ENCODE data around the gene STARD10.

DNA sequence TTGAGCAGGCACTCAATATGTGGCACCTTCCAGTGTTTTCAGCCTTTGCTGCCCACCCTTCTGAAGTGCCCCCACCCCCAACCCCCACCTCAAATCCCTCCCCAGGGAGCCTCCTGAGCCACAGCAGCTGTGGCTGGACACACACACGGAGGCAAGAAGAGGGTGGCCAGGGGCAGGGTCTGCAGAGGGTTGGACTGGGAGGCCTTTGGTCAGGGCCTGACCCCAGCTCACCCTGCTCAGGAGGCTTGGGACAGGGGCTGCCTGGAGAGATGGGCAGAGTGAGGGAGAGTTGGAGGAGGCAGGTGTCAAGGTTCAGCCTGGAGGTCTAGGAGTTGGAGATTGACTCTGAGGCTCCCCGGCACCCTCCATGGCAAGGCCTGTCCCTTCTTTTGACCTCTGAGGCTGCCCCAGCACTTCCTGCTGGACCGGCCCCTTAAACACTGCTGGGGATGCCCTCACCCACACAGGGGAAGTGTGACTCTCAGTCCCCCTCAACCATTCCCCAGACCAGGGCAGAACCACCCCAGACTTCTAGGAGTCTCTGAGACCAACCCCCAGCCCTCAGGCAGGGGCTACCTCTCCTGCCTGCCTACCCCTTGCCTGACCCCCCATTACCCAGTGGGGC lies 8.8 kb downstream of the ARAP1 start:
CAGE:
- cytosol, long polyA minus RNA, result no peak
- cytosol, long polyA plus RNA, result no peak
- long polyA plus RNA, result no peak
- nucleus, long polyA minus RNA, result no peak
- nucleus, long polyA plus RNA, result no peak

GRCh38 chr11:72768448-72769029 lies 16.3 kb upstream of the ARAP1 start:
CAGE:
- cytosol, long polyA minus RNA, result no peak
- cytosol, long polyA plus RNA, result no peak
- long polyA plus RNA, result no peak
- nucleus, long polyA minus RNA, result no peak
- nucleus, long polyA plus RNA, result no peak

DNA sequence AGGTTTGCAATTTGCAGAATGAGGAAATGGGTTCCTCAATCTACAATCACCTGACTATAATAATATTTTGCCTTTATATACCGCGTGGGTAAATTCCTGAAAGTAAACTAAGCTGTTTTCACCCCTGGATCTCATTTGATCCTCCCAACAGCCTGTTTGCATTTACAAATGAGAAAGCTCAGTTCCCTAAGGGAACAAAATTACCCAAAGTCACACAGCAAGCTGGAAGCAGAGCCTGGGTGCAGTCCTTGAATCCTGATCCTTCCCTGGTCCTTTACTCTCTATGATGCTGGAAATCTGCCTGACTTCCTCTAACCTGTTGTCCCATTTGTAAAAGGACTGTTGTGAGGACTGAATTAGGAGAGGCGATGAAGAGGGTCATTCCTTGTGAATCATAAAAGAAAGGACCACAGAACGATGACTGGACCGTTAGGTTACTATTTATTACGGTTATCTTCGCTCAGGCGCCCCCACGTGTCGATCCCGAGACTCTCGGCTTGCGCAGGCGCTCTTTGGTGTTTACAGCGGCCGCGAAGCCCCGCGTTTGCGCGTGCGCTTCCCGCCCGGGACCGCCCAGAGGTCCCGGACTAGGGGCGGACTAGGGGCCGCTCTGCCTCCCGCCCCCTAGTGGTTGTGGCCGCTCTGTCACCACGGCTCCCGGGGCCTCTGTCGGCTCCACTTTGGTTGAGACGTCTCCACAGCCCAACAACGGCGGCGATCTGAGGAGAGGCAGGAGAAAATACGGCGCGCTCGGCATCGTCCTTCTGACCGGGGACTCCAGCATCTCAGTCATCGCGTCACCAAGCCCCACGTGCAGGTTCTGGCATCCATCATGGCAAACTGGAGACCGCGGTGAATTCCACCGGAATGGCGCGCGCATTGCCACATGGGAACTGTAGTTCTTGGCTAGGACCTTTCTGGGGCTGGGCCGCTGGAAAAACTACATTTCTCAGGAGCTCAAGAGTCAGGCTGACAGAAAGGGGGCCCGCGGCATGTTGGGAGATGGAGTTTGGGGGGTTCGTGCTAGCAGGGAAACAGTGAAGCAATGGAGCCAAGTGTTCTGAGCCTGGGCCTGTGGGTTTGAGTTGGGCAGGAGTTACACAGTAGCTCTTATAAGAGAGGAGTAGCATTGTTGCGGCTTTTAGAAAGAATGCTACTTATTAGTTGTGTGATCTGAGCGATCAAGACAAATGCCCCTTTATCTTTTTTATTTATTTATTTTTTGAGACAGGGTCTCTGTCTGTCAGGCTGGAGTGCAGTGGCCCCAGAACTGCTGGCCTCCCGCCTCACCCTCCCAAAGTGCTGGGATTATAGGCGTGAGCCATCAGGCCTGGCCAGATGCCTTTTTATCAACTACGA lies at the start of gene STARD10:
TSS of gene STARD10 (minus strand) at position 842 of the 1,359 bp plus-strand sequence.
CAGE:
- cytosol, long polyA minus RNA, result no peak
- cytosol, long polyA plus RNA, result no peak
- long polyA plus RNA, result no peak
- nucleus, long polyA minus RNA, result no peak
- nucleus, long polyA plus RNA, result no peak

DNA sequence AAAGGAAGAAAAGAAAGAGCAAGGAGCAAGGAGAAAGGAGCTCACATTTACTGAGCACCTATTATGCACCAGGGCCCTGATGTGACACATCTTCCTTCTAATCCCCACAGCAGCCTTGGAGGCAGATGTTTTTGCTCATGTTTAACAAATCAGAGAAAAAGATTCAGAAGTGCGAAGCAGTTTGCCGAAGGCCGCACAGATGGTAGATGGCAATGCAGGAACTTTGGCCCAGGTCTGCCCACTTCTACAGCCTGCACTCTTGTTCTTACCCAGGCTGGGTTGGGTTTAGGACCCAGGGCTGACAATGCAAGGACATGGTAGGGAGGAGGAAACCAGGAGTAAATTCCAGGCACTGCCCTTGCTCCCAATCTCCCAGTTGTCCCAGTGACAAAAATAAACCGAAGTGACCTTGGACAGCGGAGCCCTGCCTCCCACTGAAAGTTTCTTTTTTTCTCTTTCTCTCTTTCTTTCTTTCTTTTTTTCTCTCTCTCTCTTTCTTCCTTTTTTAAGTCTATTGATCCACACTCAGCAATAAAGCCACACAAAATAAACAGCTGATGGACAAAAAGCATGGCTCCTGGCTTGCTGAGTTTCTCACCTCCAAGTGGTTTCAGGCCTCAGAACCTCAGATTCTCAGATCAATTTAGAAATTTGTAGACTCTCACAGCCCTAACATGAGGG lies 33.4 kb upstream of the FCHSD2 start:
CAGE:
- cytosol, long polyA minus RNA, result no peak
- cytosol, long polyA plus RNA, result no peak
- long polyA plus RNA, result no peak
- nucleus, long polyA minus RNA, result no peak
- nucleus, long polyA plus RNA, result no peak

DNA sequence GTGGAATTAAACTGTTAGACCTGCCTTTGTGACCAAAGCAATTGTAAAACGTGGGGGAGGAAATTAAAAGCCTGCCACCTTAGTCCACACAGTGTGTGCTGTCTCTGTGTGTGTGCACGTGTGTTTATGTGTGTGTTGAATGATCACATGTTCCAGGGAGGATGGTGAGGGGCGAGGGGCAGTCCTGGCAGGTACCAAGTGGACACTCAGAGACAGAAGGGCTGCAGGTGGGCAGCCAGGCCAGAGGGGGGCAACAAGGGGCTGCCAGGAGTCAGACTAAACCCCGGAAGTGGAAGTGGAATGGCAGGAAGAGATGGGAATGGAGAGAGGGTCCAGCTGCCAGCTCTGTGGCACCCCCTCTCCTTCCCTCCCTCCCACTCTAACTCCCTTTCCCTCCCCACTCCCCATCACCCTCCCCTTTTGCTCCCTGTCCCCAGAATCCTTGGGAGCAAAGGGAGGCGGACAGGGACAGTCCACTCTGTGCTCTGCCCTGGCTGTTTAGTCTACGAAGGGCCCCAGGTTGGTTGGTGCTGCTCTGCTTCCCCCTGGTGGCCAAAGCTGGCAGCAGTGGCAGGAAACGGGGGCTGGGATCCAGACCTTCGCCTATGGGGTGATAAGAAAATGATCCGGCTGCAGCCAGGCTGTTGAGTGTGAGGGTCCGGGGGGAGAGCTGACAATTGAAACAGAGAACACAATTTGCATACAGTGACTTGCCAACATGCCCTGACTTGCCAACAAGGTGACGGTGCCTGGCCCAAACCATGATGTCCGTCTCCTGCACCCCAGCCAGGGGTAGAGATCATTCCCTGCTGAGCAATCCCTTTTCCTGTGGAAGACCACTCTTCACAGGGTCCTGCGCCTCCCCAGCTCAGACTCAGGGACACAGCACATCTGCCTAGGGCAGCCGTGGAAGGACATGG lies 24.4 kb downstream of the P2RY2 start:
CAGE:
- cytosol, long polyA minus RNA, result no peak
- cytosol, long polyA plus RNA, result no peak
- long polyA plus RNA, result no peak
- nucleus, long polyA minus RNA, result no peak
- nucleus, long polyA plus RNA, result no peak

GRCh38 chr11:73283226-73283952 lies 11.3 kb downstream of the P2RY6 start:
CAGE:
- cytosol, long polyA minus RNA, result no peak
- cytosol, long polyA plus RNA, result no peak
- long polyA plus RNA, result no peak
- nucleus, long polyA minus RNA, result no peak
- nucleus, long polyA plus RNA, result no peak

CAGE:
- cytosol, long polyA minus RNA, result no peak
- cytosol, long polyA plus RNA, result no peak
- long polyA plus RNA, result no peak
- nucleus, long polyA minus RNA, result no peak
- nucleus, long polyA plus RNA, result no peak
Observed at GRCh38 chr11:73382009-73382664, 5.9 kb downstream of the RELT start.

DNA sequence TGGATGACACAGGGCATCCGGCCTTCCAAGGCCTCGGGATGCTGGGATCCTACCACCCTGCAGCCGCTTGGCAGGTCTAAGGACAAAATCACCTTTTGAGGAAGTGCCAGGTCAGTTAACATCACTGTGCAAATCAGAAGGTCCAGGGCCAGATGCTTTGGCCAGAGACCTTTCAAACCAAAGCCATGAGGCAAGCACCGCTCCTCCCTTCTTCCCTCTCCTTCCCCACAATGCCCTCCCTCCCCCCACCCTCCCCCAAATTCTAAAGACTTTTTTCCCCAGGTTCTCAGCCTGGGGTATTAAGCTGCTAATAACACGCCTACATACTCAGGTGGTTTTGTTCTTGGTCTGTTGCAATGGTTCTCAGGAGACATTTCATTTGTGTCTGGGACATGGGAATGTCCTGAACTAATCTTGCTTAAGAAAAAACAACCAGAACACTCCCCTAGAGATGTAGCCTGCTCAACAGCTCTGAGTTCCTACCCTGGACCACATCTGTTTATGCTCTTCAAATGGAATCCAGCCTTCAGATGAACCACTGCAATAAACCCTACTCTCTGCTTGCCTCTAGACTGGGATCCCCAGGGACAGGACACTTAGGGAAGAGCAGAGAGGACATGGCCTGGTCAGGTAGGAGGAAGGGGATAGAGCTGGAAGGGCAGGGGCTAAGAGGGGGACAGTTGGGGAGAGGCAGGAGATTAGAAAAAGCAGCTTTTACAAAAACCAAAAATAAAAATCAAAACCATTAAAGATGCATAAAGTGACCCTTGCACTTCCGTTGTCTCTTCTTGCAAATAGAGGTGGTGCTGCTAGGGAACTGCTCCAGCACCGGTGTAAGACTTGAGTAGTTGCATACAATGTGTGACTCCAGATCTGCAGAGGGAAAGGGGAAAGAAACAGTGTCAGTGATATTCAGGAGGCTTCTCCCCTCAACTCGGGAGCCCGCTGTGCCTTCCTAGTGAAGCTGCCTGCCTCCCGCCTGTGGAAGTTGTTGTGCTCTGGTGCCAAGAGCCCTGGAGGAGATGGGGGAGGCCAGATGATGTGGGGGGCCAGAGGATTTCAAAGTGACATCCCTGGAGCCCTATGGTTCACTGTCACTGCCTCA lies 30.0 kb downstream of the RELT start:
CAGE:
- cytosol, long polyA minus RNA, result no peak
- cytosol, long polyA plus RNA, result no peak
- long polyA plus RNA, result no peak
- nucleus, long polyA minus RNA, result no peak
- nucleus, long polyA plus RNA, result no peak

GRCh38 chr11:73465274-73465833 lies 89.2 kb downstream of the RELT start:
CAGE:
- cytosol, long polyA minus RNA, result no peak
- cytosol, long polyA plus RNA, result no peak
- long polyA plus RNA, result no peak
- nucleus, long polyA minus RNA, result no peak
- nucleus, long polyA plus RNA, result no peak

GRCh38 chr11:73510441-73511337 lies 87.2 kb downstream of the FAM168A start:
CAGE:
- cytosol, long polyA minus RNA, result no peak
- cytosol, long polyA plus RNA, result no peak
- long polyA plus RNA, result no peak
- nucleus, long polyA minus RNA, result no peak
- nucleus, long polyA plus RNA, result no peak

GRCh38 chr11:73956032-73956536 lies 5.3 kb downstream of the DNAJB13 start:
CAGE:
- cytosol, long polyA minus RNA, result no peak
- cytosol, long polyA plus RNA, result no peak
- long polyA plus RNA, result no peak
- nucleus, long polyA minus RNA, result no peak
- nucleus, long polyA plus RNA, result no peak

DNA sequence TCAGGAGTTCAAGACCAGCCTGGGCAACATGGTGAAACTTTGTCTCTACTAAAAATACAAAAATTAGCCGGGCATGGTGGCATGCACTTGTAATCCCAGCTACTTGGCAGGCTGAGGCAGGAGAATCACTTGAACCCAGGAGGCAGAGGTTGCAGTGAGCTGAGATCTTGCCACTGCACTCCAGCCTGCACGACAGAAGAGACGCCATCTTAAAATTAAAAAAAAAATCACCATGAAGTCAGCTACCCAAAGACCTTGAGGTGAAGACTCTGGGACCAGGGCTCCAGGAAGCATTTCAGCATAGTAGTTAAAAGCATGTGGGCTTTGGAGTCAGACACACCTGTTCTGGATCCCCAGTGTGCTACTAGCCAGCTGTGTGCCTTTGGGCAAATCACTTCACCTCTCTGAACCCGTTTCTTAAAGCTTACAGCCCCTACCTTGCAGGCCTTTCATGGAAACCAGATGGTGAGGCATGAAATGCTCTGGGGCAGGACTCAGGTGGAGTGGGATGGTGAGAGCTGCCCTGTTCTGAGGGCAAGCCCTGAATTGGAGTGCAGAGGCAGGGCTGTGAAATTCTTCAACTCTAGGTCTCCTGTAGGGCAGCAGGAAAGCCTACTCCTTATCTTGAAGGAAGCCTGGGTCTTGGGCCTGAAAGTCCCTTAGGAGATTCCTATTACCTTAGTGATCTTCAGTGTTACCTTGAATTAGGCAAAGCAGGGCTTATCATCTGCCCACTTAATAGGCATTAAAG lies 10.5 kb downstream of the UCP2 start:
CAGE:
- cytosol, long polyA minus RNA, result no peak
- cytosol, long polyA plus RNA, result no peak
- long polyA plus RNA, result no peak
- nucleus, long polyA minus RNA, result no peak
- nucleus, long polyA plus RNA, result no peak

DNA sequence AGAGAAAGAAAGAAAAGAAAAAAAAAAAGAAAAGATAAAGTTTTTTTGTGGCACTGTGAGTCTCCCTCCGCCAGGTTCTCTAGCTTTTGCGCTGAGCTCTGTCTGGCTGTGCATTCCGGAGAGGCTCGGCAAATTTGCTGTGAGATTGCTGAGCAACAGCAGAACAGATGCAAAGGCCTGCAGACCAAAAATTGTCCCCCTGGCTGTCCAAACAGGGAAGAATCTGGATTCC lies 1.4 kb upstream of the UCP2 start:
CAGE:
- cytosol, long polyA minus RNA, result no peak
- cytosol, long polyA plus RNA, result no peak
- long polyA plus RNA, result no peak
- nucleus, long polyA minus RNA, result no peak
- nucleus, long polyA plus RNA, result no peak

CAGE:
- cytosol, long polyA minus RNA, result no peak
- cytosol, long polyA plus RNA, result no peak
- long polyA plus RNA, result no peak
- nucleus, long polyA minus RNA, result no peak
- nucleus, long polyA plus RNA, result no peak
Observed at GRCh38 chr11:74018237-74019145, 9.6 kb upstream of the UCP3 start.

DNA sequence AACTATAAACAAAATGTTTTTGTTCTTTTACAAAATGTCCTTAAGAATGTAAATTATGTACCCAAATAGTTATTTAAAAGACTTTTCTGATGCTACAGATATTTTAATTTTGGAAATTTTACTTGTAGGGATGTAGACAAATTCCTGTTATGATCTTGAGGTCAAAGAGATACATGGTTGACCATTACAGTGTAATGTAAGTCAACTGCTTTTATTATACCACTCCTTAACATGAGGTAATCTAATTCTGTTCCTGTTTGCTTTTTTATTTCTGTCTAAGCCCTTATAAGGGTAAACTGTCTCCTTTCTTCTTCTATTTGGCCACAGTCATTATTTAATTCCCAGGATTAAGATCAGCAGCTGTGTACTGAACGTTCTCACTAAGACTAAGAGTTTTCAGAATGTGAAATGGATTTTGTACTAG lies 32.9 kb downstream of the C2CD3 start:
CAGE:
- cytosol, long polyA minus RNA, result no peak
- cytosol, long polyA plus RNA, result no peak
- long polyA plus RNA, result no peak
- nucleus, long polyA minus RNA, result no peak
- nucleus, long polyA plus RNA, result no peak

CAGE:
- cytosol, long polyA minus RNA, result no peak
- cytosol, long polyA plus RNA, result no peak
- long polyA plus RNA, result no peak
- nucleus, long polyA minus RNA, result no peak
- nucleus, long polyA plus RNA, result no peak
Observed at GRCh38 chr11:74572310-74572854, 20.0 kb upstream of the POLD3 start.

DNA sequence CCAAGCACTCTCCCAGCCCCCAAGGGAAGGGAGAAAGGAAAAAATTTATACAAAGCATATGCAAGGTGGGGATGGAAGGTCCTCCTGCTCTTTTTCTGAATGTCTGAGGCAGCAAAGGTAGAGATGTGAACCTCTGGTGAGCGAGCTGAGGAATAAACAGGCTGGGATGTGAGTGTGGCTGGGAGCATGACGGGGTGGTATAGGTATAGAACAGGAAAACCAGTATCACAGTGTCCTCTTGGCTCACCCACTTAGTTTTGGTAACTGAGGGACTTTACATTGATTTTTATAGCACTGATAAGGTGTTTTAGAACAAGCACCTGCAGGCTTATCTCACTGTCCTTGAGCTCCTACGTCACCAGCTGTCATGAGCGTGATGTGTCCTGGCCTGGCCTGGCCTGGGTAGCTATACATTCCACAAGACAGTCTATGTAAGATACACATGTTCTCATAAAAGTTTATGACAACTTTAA lies 10.3 kb upstream of the POLD3 start:
CAGE:
- cytosol, long polyA minus RNA, result no peak
- cytosol, long polyA plus RNA, result no peak
- long polyA plus RNA, result no peak
- nucleus, long polyA minus RNA, result no peak
- nucleus, long polyA plus RNA, result no peak

CAGE:
- cytosol, long polyA minus RNA, result no peak
- cytosol, long polyA plus RNA, result no peak
- long polyA plus RNA, result no peak
- nucleus, long polyA minus RNA, result no peak
- nucleus, long polyA plus RNA, result no peak
Observed at GRCh38 chr11:74685923-74686177, 45.4 kb downstream of the CHRDL2 start.

CAGE:
- cytosol, long polyA minus RNA, result no peak
- cytosol, long polyA plus RNA, result no peak
- long polyA plus RNA, result no peak
- nucleus, long polyA minus RNA, result no peak
- nucleus, long polyA plus RNA, result no peak
Observed at GRCh38 chr11:74720840-74721379, 10.3 kb downstream of the CHRDL2 start.

CAGE:
- cytosol, long polyA minus RNA, result no peak
- cytosol, long polyA plus RNA, result no peak
- long polyA plus RNA, result no peak
- nucleus, long polyA minus RNA, result no peak
- nucleus, long polyA plus RNA, result no peak
Observed at GRCh38 chr11:74820381-74821190, 71.9 kb downstream of the RNF169 start.

Data from keratinocyte (primary cell).